H1 (cell line): ENCODE measurements around a stretch of chr16.

GRCh38 chr16:85334637-85335153 is 222.4 kb upstream of the CIBAR2 start:
- RRBS = 4% methylated on average over 5 of the region's 14 CpGs
CAGE:
- cytosol, long polyA plus RNA = no peak
- long polyA plus RNA = no peak
- nucleus, long polyA plus RNA = no peak

DNA sequence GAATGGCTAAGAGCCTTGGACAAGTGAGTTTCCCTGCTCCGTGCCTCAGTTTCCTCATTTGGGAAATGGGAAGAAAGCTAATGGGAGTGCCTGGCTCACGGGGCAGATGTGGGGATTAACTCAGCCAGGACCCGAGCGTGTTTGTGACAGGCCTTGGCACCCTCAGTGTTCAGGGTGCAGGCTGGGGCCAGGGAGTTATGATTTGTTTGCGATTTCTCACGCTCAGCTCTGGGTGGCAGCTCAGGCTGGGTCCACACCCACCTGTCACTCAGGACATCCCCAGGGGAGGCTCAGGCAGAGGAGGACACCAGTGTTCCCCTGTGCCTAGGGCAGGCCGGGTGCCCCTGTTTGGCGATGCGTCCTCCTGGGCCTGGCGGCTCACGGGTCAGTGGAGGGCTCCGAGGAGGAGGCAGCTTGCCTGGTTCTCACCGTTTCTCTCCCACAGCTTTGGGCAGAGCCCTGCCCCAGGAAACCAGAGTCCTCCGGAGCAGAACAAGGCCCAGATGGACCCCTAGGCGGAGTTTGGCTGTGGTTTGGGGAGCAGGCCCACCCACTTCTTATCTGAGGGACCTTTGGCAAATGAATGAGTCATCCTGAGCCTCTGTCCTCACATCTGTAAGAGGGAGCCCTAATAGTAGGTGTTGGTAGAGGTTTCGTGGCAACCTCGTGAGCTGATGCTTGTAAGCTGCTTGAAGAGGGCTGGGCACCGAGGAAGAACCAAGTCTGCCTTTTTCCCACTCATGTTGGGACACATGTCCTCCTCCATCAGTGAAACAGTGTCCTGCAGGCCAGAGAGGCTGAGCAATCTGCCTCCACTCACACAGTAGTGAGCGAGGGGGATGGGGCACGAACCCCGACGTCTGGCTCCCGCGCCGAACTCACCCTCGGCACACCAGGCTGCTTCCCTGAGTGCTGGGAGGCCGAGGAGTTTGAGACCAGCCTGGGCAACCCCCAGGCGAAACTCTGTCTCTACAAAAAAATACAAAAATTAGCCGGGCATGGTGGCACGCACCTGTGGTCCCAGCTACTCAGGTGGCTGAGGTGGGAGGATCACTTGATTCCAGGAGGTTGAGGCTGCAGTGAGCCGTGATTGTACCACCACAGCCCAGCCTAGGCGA is 247.0 kb upstream of the CIBAR2 start:
- RRBS = no CpG with 5 or more reads among the region's 32 CpGs
CAGE:
- cytosol, long polyA plus RNA = no peak
- long polyA plus RNA = no peak
- nucleus, long polyA plus RNA = no peak

GRCh38 chr16:85372686-85373289 is 240.3 kb upstream of the GSE1 start:
- RRBS = no CpG with 5 or more reads among the region's 13 CpGs
CAGE:
- cytosol, long polyA plus RNA = no peak
- long polyA plus RNA = no peak
- nucleus, long polyA plus RNA = no peak

DNA sequence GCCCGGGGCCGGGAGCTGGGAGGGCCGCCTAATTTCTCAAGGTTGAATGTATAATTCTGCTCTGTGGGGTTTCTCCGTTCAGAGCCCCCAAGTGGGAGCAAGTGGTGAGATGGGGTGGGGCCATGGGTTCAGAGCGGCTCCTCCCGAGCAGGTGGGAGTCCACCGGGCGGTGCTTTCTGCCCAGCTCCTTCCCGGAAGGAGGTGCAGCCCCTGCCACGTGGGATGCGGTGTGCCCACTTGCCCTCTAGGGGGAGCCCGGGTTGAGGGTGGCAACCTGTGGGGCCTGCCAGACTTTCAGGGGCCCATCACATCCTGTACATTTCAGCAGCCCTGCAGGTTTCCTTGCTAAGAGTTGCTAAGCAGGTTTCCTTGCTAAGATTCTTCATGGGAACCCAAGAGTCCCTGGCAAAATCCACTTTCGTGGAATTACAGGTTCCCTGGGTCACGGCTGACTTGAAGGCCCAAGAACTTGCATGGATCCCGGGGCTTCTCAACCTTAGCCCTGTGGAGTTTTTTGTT is 196.8 kb upstream of the GSE1 start:
- RRBS = 12% methylated on average over 4 of the region's 15 CpGs
CAGE:
- cytosol, long polyA plus RNA = no peak
- long polyA plus RNA = no peak
- nucleus, long polyA plus RNA = no peak

DNA sequence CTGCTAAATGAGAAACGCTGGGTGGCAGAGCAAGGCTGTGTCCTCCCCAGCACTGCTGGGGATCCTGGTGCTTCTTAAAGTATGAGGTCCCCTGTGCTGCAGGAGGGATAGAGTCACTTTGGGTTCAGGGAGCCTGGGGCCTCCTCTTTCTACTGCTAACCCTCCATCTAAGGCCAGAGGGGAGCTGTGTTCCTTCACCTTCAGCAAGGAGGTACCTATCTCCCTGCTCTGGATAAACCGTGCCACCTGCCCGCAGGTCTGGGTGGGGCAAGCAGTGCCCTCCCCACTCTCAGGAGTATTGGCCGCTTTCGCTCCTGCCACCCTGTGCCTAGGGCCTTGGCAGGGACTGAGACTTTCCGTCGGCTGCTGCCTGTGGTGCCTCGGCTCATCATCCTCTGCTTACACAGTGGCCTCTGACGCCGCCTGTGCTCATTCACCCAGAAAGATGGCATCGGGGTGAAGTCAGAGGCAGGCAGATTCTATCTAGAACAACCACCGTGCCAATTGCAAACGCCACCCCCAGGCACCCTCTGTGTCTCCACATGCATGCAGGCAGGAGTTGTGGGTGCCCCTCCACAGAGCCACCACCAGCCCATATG is 154.3 kb upstream of the GSE1 start:
- RRBS = no CpG with 5 or more reads among the region's 13 CpGs
CAGE:
- cytosol, long polyA plus RNA = no peak
- long polyA plus RNA = no peak
- nucleus, long polyA plus RNA = no peak

- RRBS = no CpG with 5 or more reads among the region's 6 CpGs
CAGE:
- cytosol, long polyA plus RNA = no peak
- long polyA plus RNA = no peak
- nucleus, long polyA plus RNA = no peak
These were observed 151.8 kb upstream of the GSE1 start for GRCh38 chr16:85461342-85461634.

DNA sequence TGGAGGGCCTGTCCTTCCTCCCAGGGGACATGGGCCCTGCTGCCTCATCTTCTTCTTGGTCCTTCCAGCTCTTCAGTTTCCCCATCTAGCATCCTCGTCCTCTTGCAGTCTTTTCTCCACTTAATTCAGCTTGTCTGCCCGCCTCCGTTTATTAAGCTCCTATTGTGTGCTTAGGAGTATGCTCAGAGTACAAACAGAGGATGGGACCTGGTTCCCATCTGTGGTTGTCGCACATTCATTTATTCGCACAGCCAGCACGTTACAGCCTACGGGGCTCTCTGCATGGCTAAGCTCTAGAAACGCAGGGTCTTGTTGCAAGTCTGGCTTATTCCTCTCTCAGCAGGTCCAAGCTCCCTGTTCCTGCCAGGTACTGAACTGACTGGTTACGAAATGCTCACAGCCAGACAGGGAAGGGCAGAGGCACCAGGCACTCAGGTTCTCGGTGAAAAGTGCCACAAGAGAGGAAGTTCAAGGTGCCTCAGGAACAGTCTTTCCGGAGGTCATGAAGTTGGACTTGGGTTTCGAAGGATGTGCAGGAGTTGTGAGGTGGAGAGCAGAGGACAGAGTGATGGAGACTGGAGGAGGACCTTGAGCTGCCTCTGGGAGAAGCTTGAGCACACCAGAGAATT is 124.8 kb upstream of the GSE1 start:
- RRBS = 85% methylated on average over 2 of the region's 12 CpGs
CAGE:
- cytosol, long polyA plus RNA = no peak
- long polyA plus RNA = no peak
- nucleus, long polyA plus RNA = no peak

GRCh38 chr16:85523962-85524840 is 88.9 kb upstream of the GSE1 start:
- RRBS = 79% methylated on average over 4 of the region's 24 CpGs
CAGE:
- cytosol, long polyA plus RNA = no peak
- long polyA plus RNA = no peak
- nucleus, long polyA plus RNA = no peak

- RRBS = 49% methylated on average over 10 of the region's 26 CpGs
CAGE:
- cytosol, long polyA plus RNA = no peak
- long polyA plus RNA = no peak
- nucleus, long polyA plus RNA = no peak
These were observed 88.1 kb upstream of the GSE1 start for GRCh38 chr16:85524841-85525568.

- RRBS = 78% methylated on average over 2 of the region's 18 CpGs
CAGE:
- cytosol, long polyA plus RNA = no peak
- long polyA plus RNA = no peak
- nucleus, long polyA plus RNA = no peak
These were observed 75.3 kb upstream of the GSE1 start for GRCh38 chr16:85537731-85538355.

DNA sequence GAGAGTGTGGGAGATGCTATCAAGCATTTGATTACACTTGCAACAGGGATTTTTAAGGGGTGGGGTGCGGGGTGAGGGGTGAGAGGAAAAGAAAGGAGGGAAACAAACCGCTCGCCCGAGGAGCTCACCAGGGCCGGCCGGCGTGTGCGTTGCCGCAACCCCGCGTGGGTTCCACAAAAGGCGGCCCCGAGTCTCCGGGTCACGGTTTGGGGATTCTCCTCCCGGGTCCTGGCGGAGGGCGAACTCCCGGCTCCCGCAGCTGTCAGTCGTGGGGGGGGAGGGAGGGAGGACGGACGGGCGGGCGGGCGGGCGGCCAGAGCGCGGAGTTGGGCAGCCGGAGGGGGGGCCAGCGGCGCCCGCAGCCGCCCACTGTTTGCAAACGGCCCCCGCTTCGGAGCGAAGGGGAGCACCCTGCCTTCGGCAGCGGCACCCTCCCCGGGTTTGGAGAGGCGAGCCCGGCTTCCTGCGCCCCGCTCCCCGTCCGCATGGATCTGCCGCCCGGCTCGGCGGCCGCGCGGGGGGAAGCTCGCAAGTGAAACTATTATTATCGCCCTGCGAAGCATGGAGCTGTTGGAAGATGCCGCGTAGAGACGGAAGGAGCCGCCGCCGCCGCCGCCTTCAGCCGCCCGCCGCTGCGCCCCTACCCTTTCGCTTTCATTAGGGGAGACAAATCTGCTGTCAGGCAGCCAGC is 58.5 kb upstream of the GSE1 start:
- RRBS = under 1% methylated on average over 29 of the region's 70 CpGs
CAGE:
- cytosol, long polyA plus RNA = no peak
- long polyA plus RNA = no peak
- nucleus, long polyA plus RNA = no peak

GRCh38 chr16:85573528-85573877 is 39.6 kb upstream of the GSE1 start:
- RRBS = no CpG with 5 or more reads among the region's 8 CpGs
CAGE:
- cytosol, long polyA plus RNA = no peak
- long polyA plus RNA = no peak
- nucleus, long polyA plus RNA = no peak

DNA sequence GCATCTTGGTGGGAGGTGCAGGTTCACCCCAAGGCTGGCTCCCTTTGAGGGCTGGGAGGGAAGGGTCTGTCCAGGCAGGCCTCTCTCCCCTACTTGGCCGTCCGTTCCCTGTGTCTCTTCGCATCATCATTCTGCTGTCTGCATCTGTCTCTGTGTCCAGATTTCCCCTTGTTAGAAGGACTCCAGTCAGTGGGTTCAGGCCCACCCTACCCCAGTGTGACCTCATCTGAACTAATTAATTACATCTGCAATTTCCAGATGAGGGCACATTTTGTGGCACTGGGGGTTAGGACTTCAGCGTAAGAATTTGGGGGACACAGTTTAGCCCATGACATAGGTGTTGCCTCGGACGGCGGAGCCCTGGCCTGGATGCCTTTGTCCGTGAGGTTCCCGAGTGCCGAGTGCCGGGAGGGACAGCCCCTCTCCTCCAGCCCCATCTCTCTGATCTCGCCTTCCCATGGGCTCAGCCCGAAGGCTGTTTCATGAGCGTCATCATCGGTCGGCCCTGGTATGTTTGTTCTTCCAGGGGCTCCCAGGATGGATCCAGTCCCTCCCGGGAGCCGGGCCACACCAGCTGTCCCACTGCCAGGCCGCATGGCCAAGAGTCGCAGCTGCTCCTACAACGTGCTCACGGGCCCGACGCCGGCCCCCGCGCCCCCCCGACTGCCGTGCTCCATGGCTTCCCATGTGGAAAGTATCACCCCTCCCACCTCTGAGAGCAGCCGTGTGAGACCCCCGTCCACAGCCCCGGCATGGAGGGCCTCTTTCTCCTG is 26.9 kb upstream of the GSE1 start:
- RRBS = 65% methylated on average over 11 of the region's 32 CpGs
CAGE:
- cytosol, long polyA plus RNA = no peak
- long polyA plus RNA = no peak
- nucleus, long polyA plus RNA = no peak

- RRBS = no CpG with 5 or more reads among the region's 11 CpGs
CAGE:
- cytosol, long polyA plus RNA = no peak
- long polyA plus RNA = no peak
- nucleus, long polyA plus RNA = no peak
These were observed 9.1 kb downstream of the GSE1 start for GRCh38 chr16:85622161-85622760.

GRCh38 chr16:85637694-85638450 is 24.8 kb downstream of the GSE1 start:
- RRBS = no CpG with 5 or more reads among the region's 33 CpGs
CAGE:
- cytosol, long polyA plus RNA = no peak
- long polyA plus RNA = no peak
- nucleus, long polyA plus RNA = no peak

GRCh38 chr16:85641423-85642484 is 28.6 kb downstream of the GSE1 start:
- RRBS = no CpG with 5 or more reads among the region's 31 CpGs
CAGE:
- cytosol, long polyA plus RNA = no peak
- long polyA plus RNA = no peak
- nucleus, long polyA plus RNA = no peak

- RRBS = 71% methylated on average over 2 of the region's 19 CpGs
CAGE:
- cytosol, long polyA plus RNA = no peak
- long polyA plus RNA = no peak
- nucleus, long polyA plus RNA = no peak
These were observed 26.8 kb downstream of the GINS2 start for GRCh38 chr16:85661891-85662458.

GRCh38 chr16:85687125-85687889 is 1.4 kb downstream of the GINS2 start:
- RRBS = no CpG with 5 or more reads among the region's 22 CpGs
CAGE:
- cytosol, long polyA plus RNA = no peak
- long polyA plus RNA = no peak
- nucleus, long polyA plus RNA = no peak

DNA sequence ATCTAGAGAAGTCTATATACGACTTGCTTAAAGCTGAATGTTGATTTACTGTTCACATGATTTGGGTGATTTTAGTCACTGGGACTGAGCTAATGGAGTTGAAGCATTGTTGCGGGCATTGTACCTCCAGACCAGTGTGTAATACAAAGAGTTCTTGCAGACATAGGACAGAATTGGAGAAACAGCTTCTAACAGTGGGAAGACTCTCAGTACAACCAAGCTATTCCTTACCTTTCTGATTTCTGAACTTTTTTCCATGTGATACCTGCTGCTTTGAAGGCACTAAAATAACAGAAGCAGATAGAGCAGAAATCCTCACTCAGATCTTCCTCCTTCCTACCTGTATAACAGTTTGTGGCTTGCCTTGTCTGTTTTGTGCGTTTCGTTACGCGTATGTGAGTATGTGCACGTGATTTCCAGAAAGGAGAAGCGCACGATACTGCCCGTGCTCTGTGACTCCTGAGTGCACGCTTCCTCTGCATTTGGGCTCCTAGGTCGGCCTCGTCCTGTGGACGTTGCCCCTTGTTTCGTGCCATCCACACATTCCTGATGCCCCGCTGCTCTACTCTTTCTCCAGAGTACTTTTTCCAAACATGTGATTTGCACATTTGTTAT is 4.0 kb downstream of the COX4I1 start:
- RRBS = no CpG with 5 or more reads among the region's 16 CpGs
CAGE:
- cytosol, long polyA plus RNA = no peak
- long polyA plus RNA = no peak
- nucleus, long polyA plus RNA = no peak

DNA sequence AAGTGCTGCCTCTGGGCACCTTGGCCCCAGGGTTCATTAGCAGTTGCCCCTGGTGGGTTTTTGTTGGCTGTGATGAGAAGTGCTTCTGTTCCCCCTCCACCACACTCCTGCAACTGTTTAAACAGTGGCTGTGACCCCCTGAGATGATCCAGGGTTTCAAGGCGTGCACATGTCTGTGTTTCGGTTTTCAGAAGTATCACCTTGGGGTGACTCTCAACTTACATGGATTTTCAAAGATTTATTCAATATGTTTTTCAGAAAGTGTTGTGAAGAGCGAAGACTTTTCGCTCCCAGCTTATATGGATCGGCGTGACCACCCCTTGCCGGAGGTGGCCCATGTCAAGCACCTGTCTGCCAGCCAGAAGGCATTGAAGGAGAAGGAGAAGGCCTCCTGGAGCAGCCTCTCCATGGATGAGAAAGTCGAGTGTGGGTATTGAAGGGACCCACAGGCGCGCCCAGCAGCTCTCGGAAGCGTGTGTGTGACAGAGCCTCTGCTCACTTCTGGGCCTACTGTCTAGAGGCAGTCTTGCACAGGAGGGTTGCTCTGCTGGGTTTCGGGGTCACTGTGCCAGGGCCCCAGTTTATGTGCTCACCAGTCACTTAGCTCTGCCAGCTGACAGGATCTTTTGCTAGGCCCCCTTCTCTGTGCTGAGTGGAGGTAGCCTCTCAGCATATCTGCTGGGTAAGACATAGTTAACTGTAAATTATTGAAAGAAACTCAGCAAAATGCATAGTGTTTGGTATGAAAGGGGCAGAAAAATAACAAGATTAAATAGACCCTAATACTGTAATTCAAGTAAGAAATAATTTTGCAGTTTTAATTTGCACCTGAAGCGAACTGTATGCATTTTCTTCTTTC is 5.4 kb downstream of the COX4I1 start:
- RRBS = no CpG with 5 or more reads among the region's 14 CpGs
CAGE:
- cytosol, long polyA plus RNA = no peak
- long polyA plus RNA = no peak
- nucleus, long polyA plus RNA = no peak